ENCODE measurements around the gene FAM118A.

- PRO-cap, result no peak
Measured at GRCh38 chr22:44676573-44677801, 25.0 kb upstream of the PRR5 start.

DNA sequence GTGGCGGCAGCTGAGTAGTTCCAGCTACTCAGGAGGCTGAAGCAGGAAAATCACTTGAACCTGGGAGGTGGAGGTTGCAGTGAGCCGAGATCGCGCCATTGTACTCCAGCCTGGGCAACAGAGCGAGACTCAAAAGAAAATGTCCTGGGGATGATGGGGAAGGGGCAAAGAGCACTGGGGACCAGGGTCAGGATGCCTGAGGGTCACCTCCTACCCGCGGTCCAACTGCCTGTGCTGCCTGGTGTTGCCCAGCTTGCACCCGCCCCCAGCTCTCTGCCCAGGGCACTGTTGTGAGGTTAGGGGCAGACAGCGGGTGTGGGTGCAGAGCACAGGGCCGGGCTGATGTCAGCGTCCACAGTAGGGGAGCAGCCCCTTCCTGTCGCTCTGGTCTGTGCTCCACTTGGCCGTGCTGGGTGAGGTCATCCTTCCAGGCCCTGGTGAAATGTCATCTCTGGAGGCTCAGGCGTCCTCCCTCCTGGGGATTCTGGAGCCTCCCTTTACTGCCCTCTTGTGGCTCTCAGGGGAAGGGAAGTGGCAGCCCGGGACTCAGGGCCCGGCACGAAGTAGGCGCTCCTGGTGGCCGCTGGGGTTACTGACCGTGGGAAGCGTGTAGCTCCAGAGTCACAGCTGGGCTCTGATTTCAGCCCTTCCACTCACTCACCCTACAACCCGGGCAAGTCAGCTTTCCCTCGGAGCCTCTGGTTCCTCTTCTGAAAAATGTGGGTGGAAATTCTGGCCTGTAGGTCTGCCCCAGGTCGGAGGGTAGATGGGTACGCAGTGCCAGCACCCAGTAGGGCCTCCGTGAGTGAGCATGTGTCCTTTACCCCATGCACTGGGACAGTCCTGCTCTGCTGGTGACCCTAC is 17.4 kb upstream of the PRR5 start:
- PRO-cap, result no peak

- PRO-cap, result no peak
Measured at GRCh38 chr22:45064482-45064891, 54.7 kb upstream of the PHF21B start.

DNA sequence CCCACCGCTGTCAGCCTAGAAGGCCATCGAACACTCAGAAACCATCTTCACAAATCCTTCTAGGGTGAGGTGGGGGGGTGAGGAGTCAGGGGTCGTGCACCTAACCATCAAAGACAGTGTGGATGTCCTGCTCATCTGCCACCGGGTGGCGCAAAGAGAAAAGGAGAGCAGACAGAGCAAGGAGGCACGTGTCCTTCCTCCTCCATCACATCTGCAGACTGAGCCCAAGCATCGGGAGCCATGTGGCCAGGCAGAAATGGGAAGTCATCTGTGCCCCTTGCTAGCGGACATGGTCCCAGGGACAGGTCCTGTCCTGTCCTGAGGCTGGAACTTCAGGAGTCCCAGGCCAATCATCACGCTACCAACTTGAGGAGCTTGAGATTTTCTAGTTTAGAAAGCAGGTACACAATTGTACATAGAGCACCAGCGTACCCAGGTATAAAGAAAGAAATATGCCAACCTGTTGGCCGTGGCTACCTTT is 61.8 kb upstream of the NUP50 start:
- PRO-cap, result no peak

GRCh38 chr22:45151284-45151855 is 12.4 kb upstream of the NUP50 start:
- PRO-cap, result no peak

DNA sequence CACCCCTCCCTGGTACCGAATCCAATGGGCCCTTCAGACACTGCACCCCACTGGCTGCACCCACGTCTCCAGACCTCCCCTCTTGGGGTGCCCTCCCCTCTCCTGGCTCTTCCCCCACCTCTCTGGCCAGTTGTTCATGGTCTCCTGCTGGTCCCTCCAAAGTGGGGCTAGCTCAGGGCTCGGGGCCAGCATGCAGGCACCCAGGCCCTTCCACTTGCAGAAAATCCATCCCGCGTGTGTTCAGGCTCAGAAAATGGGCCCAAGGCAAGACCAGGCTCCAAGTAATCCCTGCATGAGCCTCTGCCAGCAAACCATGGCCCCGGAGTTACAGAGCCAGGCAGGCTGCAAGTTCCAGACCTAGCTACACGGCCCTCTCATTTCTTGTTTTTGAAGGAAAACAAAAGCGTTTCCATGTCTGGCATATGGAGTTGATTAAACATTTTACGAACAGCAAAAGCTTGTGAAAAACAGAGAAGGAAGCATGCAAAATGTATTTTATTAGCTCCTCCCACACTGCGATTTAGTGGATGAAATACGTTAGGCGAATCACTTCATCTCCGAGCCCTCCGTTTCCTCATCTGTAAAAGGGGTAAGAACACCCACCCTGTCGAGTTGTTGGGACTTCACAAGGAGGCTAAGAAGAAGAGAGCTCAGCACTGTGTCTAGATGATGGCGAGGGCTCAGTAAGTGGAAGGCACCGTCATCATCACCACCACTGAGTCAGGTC is 29.7 kb downstream of the KIAA0930 start:
- PRO-cap, result no peak

GRCh38 chr22:45216398-45216996 is 24.2 kb downstream of the KIAA0930 start:
- PRO-cap, result no peak

DNA sequence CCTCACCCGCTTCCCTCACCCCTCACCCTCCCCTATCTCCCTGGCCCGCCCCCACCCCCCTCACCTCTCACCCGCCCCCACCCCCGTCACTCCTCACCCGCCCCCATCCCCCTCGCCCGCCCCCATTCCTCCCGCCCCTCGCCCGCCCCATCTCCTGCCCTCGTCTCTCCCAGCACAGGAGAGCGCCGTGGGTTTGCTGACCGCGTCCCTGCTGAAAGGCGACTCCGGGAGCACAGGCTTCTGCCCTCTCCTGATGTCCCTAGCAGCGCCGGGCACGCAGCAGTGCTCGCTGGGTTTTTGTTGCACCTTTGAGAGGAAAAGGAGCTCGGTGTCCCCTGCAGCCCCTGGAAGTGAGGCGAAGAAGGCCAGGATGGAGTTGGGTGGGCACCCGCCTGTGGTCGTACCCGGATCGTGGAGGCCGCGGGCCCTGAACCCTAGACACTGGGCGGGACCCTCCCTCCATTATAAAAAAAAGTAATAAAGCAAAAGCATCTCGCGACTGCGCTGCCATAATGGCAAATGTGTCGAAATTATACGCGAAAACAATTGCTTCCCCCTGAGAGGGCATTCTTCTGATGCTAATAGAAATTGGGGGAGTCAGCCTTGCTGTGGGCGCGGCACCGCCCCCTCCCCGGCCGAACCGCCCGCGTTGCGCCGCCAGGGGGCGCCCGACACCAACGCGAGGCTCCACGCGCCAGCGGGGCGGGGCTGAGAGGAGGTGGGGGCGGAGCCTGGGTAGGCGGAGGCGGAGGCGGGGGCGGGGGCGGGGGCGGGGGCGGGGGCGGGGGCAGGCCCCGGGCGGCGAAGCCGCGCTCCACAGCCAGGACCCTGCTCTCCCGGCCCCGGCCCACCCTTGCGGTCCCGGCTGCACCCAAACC is 16.0 kb upstream of the UPK3A start:
- PRO-cap, result no peak

GRCh38 chr22:45309151-45310225 is at the start of gene FAM118A:
Gene FAM118A, plus strand, starts transcription at chr22:45309934.
- PRO-cap, result bidirectional peak, plus-strand start at chr22:45309955, minus-strand start at chr22:45309698

GRCh38 chr22:45317559-45318178 is 7.9 kb downstream of the FAM118A start:
- PRO-cap, result no peak

DNA sequence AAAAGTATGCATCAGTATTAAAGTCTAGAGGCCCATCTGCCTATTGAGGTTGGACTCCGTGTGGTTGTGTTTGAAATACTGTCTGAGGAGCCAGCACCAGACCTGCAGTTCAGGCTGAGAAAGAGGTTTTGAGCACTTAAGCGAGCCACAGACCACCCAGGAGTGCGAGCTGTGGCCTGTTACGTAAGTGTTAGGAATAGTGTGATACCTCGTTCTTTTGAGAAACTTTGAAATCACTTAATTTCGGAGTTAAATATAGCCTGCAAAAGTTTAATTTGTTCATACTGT is 9.0 kb downstream of the FAM118A start:
- PRO-cap, result no peak

GRCh38 chr22:45330790-45330989 is 21.0 kb downstream of the FAM118A start:
- PRO-cap, result no peak

DNA sequence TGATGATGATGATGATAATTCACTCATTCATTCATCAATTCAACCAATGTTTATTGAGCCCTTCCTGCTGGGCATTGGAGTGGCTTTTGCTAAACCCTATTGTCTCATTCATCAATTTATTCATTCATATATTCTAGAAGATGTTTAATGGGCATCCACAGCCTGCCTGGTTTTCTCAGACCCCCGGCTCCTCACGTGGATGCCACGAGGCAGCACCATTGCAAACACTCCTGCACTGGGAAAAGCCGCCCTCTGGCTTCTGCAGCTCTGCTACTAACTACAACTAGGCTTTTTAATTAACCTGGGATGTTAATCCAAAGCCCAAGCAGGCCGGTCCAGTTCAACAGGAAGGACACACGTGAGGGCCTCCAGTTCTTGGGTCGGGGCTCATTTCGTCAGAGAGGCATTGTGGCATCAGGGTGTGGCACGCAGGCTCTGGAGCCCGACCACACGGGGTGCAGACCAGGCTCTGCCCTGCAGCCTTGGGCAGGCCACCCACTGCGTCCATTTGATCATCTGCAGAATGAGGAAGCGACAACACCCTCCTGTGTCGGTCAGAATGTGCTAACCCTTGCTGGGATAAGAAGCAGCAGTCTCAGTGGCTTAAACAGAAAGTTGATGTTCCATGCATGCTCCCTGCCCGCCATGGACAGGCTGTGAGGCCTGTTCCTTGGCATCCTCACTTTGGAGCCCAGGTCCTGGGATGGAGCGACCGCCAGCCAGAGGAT is 10.6 kb downstream of the RIBC2 start:
- PRO-cap, result no peak

DNA sequence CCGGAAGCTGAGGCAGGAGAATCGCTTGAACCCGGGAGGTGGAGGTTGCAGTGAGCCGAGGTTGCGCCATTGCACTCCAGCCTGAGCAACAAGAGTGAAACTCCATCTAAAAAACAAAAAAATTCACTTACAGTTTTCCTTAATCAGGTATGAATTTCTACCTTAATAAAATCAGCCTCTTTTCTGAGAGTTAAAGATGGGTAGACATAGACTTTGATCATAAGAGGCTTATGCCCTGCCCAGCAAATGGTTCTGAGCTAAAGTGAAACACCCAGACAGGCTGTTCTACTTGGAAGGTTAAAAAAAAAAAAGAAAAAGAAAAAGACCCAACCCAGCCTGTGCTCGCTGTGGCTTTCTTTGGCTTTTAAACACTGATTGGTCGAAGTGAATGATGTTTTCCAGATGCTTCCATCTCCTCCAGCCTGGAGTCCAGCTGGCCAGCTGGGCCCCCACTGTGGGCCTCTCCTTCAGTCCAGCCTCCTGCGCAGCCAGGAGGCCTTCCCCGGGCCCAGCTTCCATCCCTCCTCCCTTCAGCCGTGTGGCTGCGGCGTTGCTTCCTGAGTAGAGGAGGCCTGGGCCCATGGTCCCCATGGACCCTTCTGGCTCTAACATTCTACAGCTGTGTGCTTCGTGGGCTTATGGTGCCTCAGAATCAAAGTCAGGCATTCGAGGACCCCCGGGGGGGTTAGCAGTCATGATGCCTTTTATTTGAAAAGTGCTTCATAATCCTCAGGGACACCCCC is 42.5 kb upstream of the FBLN1 start:
- PRO-cap, result no peak

GRCh38 chr22:45532841-45533579 is 30.3 kb downstream of the FBLN1 start:
- PRO-cap, result no peak

GRCh38 chr22:45533593-45534096 is 31.0 kb downstream of the FBLN1 start:
- PRO-cap, result no peak

DNA sequence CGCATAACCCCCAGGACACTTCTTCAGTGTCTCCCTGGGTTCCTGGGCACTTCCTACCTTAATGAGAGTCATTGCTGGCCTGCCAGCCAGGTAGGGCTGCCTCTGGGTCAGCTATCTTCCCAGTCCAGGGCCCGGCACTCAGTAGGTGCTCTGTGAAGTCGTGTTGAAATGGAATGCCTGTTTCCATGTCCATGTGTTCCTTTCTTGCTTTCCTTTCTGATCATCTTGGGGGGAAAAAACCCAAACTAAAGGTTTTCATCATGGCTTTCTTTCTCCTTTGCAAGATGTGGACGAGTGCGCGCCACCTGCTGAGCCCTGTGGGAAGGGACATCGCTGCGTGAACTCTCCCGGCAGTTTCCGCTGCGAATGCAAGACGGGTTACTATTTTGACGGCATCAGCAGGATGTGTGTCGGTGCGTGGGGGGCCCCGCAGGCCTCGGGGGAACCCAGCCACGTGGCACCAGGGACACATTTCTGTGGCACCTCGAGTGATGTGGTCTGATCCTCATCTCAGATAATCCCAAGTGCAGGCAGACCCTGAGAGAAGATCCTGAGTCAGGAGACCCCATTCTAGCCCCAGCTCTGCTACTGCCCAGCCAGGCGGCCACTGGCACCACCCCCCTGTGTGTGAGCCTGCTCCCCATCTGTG is 39.3 kb downstream of the FBLN1 start:
- PRO-cap, result no peak

- PRO-cap, result no peak
Measured at GRCh38 chr22:45553784-45554062, 51.0 kb downstream of the FBLN1 start.

DNA sequence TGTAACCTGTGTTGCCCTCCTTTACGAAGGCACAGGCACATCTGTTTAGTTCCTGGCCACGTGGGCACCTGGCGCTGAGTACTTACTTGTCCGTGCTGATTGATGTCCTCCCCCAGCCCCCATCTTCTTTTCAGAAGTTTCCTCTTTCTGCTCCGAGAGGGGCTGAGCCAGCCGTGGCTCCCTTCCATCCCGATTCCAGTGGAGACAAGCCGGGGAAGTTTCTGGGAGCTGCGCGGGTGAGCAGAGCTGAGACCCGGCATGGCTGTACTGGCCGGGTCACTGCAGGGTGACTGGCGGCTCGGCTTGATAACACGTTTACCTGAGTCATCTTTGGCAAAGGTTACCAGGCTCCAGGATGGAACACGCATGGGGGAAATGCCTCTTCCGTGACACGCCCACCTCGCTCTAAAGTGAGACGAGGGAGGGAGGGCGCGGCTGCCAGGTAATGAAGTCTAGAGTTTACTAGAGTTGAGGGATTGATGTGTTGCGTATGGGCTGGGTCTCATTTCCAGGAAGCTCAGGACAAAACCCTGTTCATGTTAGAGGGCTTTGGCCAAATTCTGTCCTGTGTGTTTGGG is 45.4 kb upstream of the ATXN10 start:
- PRO-cap, result no peak

DNA sequence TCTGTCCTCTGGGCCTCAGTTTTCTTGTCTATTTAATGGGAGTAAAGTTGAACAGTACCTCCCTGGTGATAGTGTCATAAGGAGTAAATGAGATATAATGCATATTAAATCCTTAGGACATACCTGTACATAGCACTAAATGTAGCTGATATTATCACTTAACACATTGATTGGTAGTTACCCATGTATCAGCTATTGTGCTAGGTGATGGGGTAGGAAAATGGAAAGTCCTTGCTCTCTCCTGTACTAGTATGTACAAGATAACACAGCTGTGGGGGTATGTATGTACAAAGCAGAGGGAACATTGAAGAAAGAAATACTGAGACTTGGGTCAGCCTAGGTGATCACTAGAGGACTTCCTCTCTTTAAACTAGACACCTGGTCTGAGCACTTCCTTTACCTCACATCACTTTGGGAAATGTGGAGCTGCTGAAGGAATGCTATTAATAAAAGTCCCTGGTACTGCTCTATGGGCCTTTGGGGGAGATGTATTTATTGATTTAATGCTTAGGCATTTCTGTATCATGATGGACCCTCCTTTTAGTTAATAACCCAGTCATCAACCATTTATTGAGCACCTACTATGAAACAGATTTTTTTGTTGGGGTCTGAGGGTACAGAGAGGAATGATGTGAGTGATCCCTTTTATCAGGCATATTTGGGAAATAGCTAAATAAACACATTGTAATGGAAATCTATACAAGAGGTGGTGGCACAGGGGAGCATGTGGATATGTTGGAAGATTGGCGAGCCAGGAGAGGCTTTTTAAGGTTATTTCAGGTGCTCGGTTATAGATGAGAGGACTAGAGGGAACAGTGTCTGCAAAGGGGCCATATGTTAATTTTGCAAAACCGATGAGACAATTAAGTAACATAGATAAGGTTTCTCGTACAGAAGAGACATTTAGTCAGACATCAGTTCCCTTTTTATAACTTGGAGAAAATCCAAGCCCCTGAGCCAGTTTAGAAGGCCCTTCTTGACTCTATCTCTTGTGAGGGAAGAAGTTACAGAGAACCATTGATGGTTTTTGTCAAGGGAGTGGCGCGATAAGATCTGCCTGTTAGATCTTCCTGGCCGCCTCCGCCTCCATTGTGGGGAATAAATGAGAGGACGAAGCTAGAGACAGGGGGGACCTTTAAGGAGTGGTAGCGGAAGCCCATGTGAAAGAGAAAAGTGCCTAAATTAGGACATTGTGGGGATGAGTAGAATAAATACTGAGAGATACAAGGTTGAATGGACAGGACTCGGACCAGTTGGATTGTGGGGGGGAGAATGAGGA is 1.8 kb downstream of the ATXN10 start:
- PRO-cap, result no peak

Data from peritoneum (tissue), 1 donor.